NT2/D1 (cell line): ENCODE measurements around a stretch of chr7.

DNA sequence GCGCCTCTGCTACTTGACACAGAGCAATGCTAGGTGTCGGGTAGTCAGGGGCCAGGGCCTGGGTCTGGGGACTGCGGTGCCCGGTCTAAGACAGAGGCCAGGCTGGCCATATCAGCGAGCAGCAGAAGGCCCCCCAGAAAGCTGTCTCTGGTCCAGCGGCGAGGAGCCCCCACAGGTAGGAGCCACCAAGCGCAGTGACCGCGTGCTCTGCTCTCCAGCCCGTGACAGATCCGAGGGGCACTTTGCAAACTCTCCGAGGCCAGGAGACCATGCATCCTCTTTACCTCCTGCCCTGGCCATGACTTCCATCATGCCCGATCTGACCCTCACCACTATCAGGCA, 129.6 kb upstream of the FAM20C start:
- RRBS, 2 experiments: no CpG with 5 or more reads among the region's 14 CpGs

DNA sequence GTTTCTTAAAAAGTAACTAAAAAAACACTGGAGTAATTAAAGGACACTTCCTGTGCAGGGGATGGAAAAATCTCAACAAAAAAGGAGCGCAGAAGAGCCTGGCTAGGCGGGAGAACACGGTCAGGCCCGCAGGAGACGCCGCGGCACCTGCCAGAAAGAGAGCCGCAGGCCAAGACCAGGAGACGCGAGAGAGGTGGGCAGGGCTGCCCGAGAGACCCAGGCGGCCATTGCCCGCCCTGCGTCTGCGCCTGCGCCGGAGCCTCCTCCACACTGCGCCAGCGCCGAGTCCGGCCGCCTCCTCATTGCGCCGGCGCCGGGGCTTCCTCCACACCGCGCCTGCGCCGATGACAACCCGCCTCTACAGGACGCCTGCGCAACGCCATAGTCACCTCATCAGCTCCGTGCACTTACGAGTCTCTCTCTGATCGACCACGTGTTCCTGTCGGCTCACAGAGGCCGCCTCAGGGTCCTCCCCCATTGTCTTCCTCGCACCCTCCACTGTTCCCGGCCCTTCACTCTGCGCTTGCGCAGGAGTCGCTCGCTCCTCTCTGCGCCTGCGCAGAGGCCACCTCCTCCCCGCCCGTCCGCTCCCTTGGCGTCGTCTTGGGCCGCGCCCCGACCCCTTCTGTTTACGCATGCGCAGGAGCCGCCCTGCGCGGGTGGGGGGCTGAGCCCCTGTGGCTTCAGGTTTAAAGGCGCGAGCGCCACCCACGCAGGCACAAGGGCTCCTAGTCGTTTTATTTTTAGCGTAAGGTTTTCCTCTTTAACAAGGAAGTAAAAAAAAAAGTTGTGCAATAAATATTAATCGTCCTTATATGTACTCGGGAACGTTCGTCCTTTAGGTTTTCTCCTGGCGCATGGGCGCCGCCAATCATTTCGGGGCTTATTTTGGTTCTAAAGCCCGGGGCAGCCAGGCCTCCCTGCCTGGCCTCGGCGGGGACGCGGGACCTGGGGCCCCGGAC, 43.2 kb upstream of the FAM20C start:
- RRBS, 2 experiments: 2 to 5% methylated on average over 6 of the region's 81 CpGs

- RRBS, 2 experiments: no CpG with 5 or more reads among the region's 4 CpGs
Observed at GRCh38 chr7:197668-197967, 5.2 kb downstream of the FAM20C start.

GRCh38 chr7:218944-219651, 26.7 kb downstream of the FAM20C start:
- RRBS, 2 experiments: 95 to 97% methylated on average over 6 of the region's 23 CpGs

DNA sequence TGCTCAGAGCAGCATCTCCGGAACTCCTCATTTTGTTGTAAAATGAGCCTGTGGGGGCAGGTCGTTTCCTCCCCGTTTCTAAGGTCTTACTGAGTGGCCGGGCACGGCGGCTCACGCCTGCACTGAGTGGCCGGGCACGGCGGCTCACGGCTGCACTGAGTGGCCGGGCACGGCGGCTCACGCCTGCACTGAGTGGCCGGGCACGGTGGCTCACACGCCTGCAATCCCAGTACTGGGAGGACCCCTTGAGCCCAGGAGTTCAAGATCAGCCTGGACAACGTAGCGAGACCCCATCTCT, 39.0 kb upstream of the FOXL3 start:
- RRBS, 2 experiments: 91 to 100% methylated on average over 3 of the region's 20 CpGs

DNA sequence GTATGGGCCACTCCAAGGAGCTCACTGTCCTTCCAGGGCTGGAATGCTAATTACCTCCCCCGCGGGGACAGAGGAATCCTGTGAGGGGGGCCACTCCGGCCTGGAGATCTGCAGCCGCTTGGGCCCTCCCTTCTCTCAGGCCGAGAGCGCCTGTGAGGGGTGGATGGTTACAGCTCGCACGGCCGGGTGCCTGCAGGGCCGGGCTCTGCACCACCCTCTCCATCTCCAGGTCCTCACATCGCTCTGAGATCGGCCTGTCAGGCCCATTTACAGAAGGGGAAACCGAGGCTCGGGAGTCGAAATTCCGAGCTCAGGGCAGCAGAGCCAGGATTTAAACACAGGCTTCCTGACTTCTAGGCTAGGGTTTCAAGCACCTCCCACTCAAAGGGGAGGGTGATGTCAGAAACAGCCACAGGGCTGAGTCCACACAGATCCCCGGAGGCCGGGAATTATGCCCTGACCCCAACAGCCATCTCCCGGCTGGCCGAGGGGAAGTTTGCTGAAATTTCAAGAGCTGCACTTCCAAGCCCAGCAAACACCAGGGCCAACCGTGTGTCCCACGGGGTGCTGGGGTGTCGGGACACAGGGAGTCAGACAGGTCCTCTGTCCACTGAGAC, 59.0 kb downstream of the PDGFA start:
- RRBS, 2 experiments: 13 to 70% methylated on average over 4 to 5 of the region's 23 CpGs

GRCh38 chr7:477844-478112, 41.9 kb downstream of the PDGFA start:
- RRBS, 2 experiments: no CpG with 5 or more reads among the region's 9 CpGs

GRCh38 chr7:582964-583423, 63.3 kb upstream of the PDGFA start:
- RRBS, 2 experiments: no CpG with 5 or more reads among the region's 27 CpGs

- RRBS, 2 experiments: no CpG with 5 or more reads among the region's 58 CpGs
Observed at GRCh38 chr7:768326-769296, 41.5 kb upstream of the PRKAR1B start.

- RRBS, 2 experiments: 94 to 95% methylated on average over 3 to 6 of the region's 33 CpGs
Observed at GRCh38 chr7:866924-868082, 9.1 kb upstream of the GET4 start.

- RRBS, 2 experiments: 87 to 88% methylated on average over 2 to 4 of the region's 14 CpGs
Observed at GRCh38 chr7:871904-872531, 4.3 kb upstream of the GET4 start.

- RRBS, 2 experiments: no CpG with 5 or more reads among the region's 28 CpGs
Observed at GRCh38 chr7:874900-875911, 1.1 kb upstream of the GET4 start.

GRCh38 chr7:875912-876409, 393 bp upstream of the GET4 start:
- RRBS, 2 experiments: 0 to 14% methylated on average over 11 to 16 of the region's 47 CpGs

- RRBS, 2 experiments: 91 to 95% methylated on average over 4 to 9 of the region's 25 CpGs
Observed at GRCh38 chr7:913898-914675, 37.7 kb downstream of the GET4 start.

GRCh38 chr7:926845-927771, 27.4 kb downstream of the ADAP1 start:
- RRBS, 2 experiments: 90 to 98% methylated on average over 3 of the region's 30 CpGs

DNA sequence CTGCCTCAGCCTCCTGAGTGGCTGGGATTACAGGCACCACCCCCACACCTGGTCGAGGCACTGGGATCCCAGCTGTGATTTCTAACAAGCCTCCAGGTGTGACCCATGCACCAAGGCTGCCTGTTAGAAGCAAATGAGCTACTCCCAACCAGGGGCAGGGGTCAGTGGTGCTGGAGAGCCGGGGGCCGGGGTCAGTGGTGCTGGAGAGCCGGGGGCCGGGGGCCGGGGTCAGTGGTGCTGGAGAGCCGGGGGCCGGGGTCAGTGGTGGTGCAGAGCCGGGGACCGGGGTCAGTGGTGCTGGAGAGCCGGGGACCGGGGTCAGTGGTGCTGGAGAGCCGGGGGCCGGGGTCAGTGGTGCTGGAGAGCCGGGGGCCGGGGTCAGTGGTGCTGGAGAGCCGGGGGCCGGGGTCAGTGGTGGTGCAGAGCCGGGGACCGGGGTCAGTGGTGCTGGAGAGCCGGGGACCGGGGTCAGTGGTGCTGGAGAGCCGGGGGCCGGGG, 21.1 kb downstream of the ADAP1 start:
- RRBS, 2 experiments: 95% methylated on average over 1 of the region's 24 CpGs

GRCh38 chr7:957380-957851, 2.9 kb upstream of the ADAP1 start:
- RRBS, 2 experiments: 86 to 87% methylated on average over 2 of the region's 18 CpGs

- RRBS, 2 experiments: 100% methylated on average over 1 of the region's 21 CpGs; no CpG with 5 or more reads in 1 of the 2 experiments
Observed at GRCh38 chr7:964740-965470, 10.4 kb upstream of the ADAP1 start.

- RRBS, 2 experiments: no CpG with 5 or more reads among the region's 22 CpGs
Observed at GRCh38 chr7:966559-967264, 8.6 kb downstream of the COX19 start.

DNA sequence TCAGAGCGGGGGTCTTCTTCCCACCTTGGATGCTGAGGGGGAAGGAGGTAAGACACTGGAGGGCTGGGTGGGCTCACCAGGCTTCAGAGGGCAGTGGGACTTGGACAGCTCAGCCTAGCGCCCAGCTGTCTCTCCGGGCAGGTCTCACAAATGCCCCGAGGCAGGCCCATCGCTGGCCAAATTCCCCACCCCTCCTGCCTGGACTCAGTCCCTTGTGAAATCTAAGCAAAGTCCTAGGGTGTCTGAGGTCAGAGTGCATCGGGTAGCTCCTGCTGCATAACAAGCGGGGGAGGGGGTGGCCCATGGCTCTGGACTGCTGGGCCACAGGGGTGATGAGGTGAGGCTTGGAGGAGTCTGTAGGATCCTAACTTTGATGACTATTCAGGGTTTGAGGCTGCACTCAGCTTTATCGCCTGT, 9.7 kb downstream of the CYP2W1 start:
- RRBS, 2 experiments: no CpG with 5 or more reads among the region's 8 CpGs